Mammary microvascular endothelial cell (primary cell): Measurements from ENCODE around the gene AGPAT3.

GRCh38 chr21:43782558-43783189 lies 6.6 kb upstream of the CSTB start:
- RAMPAGE, long total RNA, result no peak

DNA sequence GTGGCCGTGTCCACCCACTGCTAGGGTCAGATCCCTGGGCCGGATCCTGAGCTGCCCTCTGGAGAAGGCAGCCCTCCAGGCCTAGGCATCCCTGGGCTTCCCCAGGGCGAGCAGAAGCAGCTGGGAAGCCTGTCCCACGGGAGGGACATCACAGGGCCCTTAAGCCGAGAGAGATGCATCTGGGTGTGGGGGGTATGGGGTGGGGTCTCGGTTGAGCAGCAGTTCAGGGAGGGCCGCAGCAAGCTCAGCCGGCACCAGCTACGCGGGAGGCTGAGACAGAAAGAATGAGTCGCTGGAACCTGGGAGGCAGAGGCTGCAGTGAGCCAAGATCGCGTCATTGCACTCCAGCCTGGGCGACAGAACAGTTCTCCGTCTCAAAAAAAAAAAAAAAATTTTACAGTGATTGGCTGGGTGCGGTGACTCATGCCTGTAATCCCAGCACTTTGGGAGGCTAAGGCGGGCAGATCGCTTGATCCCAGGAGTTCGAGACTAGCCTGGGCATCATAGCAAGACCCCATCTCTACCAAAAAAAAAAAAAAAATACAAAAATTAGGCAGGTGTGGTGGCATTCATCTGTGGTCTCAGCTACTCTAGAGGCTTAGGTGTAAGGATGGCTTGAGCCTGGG lies 37.7 kb downstream of the RRP1 start:
- RAMPAGE, long total RNA, result no peak

DNA sequence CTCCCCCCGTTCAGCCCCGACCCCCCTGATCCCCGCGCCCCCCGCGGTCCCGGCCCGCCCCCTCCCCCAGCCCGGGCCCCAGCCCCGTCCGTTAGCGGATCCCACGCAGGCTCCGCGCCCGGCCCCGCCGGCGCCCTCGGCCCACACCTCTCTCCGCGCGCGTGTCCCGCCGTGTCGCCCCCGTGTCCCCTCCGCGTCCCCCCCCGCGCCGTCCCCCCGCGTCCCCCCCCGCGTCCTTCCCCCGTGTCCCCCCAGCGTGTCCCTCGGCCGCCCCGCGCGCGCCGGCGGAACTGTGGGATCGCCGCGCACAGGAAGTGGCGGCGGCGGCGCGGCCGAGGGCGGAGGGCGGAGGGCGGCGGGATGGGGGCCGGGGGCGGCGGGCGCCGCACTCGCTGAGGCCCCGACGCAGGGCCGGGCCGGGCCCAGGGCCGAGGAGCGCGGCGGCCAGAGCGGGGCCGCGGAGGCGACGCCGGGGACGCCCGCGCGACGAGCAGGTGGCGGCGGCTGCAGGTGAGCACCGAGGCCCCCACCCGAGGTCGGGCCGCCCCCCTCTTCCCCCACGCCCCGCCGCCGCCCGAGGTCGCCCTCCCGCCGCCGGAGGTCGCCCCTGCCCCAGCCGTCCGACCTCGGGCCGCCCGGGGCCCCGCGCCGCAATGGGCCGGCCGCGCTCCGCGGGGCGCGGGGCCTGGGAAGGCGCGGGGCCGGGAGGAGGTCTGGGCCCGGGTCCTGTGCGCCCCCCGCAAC lies at the start of gene AGPAT3:
Gene AGPAT3 (plus strand): TSS at position 388 of the 744 bp plus-strand sequence.
- RAMPAGE, long total RNA, result no peak

- RAMPAGE, long total RNA, result no peak
These were observed 36.6 kb downstream of the AGPAT3 start for GRCh38 chr21:43901493-43902143.

GRCh38 chr21:43906451-43906673 lies 41.3 kb downstream of the AGPAT3 start:
- RAMPAGE, long total RNA, result no peak

DNA sequence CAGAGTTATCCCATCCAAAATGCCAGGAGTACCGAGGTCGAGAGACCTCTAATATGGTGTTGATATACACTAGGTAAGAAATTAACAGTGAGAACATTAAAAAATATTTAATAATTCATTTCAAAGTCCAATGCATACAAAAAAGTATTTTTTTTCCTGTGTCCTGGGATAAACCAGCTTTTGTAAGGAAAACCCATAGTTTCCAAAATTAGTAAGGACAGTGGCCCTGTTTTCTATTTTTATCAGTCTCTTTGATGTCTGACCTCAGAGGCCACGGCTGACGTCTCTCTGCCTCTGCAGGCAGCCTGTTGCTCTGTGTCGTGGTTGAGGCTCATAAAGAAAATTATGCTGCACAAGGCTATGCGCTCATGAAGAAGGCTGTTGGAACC lies 48.8 kb downstream of the AGPAT3 start:
- RAMPAGE, long total RNA, result no peak

- RAMPAGE, long total RNA, result no peak
These were observed 10.4 kb downstream of the CFAP410 start for GRCh38 chr21:44328686-44329300.

- RAMPAGE, long total RNA, result no peak
These were observed 7.6 kb downstream of the CFAP410 start for GRCh38 chr21:44331410-44332195.

DNA sequence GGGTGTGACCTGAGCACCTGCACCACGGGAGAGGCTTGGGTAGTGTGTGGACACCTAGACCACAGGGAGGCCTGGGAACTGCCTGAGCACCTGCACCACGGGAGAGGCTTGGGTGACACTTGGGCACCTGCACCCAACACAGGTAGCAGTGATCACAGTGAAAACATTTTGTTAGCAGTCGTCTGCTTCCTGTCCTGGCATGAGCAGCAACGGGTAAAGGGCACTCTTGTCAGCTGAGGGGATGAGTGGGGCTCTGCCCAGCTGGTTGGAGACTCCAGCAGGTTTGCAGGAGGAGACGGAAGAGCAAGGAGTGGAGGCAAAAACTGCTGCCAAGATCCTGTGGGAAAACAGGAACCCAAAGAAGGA lies 22.5 kb downstream of the LRRC3 start:
- RAMPAGE, long total RNA, result no peak

DNA sequence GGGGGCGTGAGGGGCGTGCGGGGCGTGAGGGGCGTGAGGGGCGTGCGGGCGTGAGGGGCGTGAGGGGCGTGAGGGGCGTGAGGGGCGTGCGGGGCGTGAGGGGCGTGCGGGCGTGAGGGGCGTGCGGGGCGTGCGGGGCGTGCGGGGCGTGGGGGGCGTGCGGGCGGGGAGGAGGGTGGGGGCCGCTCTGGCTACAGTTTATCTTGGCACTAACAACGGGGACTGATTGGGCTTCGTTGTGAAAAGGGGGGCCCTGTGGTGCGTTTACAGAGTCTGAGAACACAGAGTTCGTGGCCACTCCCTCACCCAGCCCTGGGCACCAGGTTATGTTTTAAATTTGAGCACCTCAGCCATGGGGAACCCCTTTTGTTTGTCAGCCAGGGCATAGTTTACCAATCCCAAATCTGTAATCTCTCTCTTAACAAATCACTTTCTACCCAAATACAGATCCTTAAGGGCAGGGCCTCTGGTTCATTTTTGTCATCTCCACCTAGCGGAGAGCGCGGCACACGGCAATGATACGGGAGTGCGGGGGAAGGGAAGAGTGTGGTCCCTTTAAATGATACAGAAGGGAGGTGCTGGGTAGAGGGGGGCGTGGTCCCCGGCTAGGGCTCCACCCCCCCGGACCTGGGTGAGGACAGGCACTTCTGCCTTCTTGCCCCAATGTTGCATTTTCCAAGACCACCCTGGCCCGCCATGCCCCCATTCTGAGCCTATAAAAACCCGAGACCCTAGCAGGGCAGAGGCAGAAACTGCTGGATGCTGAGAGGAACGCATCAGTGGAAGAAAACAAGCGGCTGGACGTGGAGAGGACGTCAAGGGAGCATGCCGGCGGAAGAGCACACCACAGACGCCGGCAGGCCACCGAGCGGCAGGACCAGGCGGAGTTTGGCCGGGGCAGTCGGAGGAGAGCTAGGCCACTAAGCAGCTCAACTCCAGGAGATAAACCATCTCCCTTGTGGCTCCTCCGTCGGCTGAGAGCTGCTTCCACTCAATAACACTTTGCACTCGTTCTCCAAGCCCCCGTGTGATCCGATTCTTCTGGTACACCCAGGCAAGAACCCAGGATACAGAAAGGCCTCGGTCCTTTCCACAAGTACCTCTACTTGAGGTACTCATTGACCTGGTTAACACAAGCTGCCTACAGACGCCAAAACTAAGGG lies 29.9 kb downstream of the LRRC3 start:
- RAMPAGE, long total RNA, result no peak

- RAMPAGE, long total RNA, result no peak
These were observed 1.3 kb downstream of the KRTAP12-3 start for GRCh38 chr21:44659112-44659447.

DNA sequence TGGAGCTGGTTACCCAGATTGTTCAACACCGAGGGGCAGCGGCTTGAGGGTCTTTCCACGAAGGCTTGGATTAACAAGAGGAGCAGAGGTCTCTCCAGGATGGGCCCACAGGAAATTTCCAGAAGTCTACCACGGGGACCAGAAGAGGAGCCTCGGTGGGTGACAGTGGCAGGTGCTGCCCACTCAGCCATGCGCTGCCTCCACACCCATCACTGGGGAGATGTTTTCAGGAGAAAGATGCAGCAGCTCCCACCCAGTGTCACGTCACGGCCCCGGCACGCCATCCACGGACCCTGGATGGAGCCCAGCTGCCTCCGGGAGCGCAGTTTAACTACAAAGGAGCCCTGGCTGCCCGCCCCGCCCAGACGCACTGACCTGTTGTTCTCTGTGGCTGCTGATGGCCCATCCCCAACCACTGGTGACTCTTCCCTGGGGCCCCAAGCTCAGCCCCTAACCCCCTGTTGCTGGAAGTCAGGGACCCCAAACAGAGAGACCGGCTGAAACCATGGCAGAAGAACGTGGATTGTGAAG lies 6.7 kb downstream of the TSPEAR start:
- RAMPAGE, long total RNA, result no peak

DNA sequence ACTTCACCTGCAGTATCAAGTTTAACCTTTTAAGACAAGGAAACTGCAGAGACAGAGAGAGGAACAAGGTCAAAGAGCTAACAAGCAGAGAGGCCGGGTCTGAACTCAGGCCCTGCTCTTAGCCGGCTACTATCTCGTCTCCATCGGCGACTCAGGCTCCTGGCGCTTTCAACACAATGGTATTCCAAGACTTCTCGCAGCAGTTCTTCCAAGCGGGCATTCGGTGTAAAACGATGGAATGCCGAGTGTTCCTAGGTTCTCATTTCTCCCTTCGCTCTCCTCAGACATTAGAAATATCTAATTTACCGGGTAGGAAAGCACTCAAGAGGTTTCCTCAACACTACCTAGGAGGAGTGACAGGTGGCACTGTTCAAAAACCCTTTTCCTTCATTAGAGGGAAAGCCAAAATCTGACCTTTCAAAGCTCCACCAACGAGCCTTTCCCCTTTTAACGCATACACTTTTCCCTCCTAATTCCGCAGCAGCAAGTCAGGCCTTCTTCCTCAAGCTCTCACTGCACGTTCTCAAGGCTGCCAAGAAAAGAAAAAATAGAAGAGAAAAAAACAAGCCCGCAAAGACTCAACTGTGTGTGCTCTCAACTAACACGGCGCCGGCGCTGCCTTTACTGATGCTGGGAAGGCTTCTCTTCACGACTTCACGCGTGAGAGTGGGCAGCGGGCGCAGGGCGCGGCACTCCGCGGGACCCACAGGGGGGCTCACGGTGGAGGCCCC lies 585 bp downstream of the UBE2G2 start:
- RAMPAGE, long total RNA, result no peak

DNA sequence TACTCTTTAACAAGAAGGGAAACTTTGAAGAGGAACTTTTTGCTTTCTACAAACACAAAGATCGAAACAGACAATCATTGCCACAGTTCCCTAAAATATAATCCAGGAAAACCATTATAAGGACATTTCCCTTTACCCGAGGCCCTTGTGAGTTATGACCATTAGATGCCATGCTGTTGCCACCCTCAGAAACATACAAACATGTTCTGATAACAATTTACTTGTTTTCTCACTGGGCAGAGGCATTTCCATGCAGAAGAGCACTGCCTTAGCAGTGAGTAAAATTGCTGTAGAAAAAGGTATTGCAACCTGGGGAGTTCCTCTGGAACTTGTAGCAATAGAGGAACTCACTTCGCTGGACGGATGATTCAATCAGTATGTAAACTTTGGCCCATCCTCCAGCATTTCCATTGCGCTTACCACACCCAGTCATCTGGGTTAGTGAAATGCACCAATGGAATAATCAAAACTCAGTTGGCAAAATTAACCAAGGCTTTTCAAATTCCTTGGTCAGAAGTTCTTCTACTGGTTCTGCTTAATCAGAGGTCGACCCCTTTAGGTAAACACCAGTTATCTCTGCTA lies 5.1 kb upstream of the PTTG1IP start:
- RAMPAGE, long total RNA, result no peak

- RAMPAGE, long total RNA, result no peak
These were observed 13.5 kb downstream of the ITGB2 start for GRCh38 chr21:44907212-44907586.

- RAMPAGE, long total RNA, result no peak
These were observed 13.1 kb downstream of the ITGB2 start for GRCh38 chr21:44907587-44907918.

DNA sequence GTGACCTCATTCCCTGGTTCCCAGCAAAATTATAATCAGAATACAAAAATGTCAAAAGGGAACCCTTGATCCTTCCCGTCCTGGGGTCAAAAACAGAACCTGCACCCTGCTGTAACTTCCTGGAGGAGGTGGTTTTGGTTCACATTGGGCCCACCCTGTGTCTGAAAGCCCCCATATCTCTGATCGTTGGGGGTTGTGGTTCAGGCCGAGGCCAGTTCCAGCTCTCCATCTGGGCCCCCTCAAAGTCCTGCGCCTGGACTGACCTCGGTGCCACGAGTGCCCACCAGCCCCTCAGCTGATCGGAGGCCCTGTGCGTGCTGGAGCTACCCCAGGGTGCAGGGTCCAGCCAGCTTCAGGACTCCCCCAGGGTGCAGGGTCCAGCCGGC lies 8.2 kb downstream of the ITGB2 start:
- RAMPAGE, long total RNA, result no peak

DNA sequence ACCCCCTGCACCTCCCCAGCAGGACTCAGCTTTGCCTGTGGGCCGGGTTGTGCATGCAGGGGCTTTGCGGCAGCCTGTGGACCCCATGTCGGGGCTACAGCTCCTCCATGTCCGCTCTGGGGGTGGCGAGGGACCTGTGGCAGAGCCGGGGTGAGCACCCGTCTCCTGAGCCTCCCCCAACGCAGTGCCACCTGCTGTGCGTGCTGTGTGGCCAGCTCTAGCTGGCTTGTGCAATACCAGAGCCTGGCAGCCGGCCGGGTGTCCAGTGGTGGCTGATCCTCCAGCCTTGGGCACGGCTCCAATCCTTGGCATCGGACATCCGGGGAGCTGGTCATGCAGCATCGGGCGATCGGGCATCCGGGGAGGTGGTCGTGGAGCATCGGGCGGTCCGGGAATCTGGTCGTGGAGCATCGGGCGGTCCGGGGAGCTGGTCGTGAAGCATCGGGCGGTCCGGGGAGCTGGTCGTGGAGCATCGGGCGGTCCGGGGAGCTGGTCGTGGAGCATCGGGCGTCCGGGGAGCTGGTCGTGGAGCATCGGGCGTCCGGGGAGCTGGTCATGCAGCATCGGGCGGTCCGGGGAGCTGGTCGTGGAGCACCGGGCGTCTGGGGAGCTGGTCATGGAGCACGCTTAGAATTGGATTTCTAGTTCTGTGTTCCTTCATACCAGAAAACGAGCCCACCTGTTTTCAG lies 8.1 kb downstream of the SLX9 start:
- RAMPAGE, long total RNA, result no peak

DNA sequence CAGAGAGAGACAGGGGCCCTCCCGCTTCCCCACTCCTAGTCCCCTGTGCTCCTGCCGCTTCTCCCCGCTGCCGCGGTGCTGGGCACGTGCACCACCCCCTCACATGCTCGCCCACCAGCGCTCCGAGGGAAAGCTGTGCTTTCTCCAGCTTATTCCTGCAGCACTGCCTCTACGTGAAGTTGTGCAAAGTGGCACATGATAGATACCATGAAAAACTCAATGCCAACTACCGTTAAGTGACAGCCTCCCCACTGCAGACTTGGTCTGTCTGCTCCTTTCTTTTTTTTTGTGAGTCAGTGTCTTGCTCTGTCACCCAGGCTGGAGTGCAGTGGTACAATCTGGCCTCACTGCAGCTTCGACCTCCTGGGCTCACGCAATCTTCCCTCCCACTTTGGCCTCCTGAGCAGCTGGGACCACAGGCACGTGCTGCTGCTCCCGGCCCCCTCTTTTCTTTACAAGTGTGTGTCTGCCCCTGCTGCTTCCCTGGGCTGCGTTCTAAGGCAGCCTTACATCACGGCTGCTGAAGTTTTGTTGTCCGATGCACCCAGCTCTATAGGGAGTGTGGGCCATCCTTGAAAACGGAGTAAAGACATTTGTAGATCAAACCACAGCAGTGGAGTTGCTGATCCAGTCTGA lies 15.5 kb downstream of the SLX9 start:
- RAMPAGE, long total RNA, result no peak

- RAMPAGE, long total RNA, result no peak
These were observed 6.6 kb upstream of the ADARB1 start for GRCh38 chr21:45067689-45068188.